ENCODE results near the genes GHRH and LBP.

DNA sequence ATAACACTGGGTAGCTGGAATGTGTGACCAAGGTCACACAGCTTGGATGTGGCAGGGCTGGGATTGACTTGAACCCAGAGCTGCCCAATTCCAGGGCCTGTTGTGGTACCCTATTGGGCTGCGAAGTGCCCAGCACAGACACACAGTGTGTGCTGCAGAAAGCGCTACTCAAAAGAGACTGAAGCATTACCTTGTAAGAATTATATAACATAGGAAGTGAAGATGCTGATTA is 3.6 kb upstream of the SOGA1 start:
- RRBS = no CpG with 5 or more reads among the region's 2 CpGs

DNA sequence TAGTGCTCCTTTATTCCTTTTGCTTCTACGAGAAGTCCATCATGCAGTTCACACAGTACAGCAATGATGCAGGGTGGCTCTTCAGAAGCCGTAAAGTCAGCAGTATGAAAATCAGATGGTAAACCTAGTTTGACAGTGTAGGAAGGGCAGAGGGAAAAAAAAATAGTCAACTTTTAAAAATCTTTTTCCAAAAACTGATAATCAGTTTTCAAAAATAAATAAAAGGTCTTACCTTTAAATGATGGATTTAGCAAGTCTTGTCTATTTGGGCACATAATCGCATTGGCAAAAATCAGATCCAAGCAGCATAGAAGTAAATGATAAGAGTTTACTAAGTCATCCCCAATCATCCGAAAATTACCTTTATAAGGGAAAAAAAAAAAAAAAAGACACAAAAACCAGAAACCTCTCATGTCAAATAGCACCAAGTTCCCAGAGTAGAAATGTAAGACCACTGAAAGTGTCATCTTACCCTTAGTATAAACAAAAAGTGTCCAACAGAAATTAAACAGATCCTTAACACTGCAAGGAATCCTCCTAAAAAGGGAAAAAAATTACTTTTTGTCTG is 29.0 kb downstream of the RBL1 start:
- RRBS = no CpG with 5 or more reads among the region's 4 CpGs

DNA sequence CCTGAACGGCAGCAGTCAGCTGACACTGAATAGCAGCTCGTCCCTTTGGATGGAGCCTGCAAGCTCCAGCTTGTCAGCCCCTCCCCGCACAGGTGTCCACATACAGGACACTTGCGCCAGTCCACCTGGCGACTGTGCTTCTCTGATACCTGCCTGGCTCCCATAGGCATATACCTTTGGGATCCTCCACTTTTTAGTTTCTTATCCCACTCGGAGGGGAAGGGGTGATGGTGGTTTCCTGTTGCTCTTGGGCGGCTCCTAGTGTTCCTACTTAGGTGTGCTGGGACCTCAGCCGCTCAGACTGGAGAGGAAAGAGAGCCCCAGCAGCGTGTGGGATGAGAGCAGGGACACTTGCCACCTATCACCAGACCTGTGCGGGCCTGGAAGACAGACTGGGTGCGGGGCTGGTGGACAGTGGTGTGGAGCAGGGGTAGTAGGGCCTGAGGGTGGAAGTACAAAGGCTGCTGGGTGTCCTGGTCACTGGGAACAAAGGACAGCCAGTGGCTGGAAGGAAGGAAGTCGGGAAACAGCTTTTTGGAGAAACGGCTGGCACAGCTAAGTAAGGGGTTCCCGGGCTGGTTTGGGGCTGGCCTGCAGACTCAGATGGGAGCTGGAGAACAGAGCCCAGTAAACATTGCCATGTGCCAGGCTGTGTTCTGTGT is 18.3 kb downstream of the GHRH start:
- RRBS = no CpG with 5 or more reads among the region's 14 CpGs

DNA sequence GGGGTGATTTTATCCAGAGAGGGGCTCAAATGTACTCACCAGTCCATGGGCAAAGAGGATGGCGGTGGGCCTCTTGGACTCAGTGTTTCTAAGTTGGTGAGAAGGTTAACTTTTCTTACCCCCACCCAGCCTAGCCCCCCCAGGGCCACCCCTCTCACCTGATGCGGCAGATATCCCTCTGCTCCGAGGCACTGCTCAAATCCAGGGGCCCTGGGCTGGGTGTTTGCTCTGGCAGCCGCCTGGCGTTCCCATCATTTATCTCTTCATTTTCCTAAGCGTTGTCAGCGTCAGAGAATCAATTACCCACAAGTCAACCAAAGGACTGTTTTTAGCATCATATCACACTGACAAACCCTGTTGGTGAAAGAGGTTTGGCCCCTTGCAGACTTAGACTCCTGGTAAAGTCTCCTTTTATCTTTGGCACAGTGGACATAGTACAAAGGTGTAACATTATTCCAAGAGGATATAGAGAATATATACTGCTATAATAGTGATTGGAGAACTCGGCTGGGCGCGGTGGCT is at the start of gene GHRH:
GHRH (minus strand) TSS at position 230 of the 522 bp plus-strand sequence.
- RRBS = no CpG with 5 or more reads among the region's 10 CpGs

DNA sequence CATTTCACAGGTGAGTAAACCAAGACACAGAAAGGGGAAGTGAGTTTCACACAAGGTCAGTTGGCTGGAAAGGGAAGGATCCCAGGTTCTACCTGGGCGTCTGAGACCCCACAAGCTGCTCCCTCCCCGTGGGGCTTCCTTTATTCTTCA is 26.4 kb downstream of the MANBAL start:
- RRBS = no CpG with 5 or more reads among the region's 2 CpGs

DNA sequence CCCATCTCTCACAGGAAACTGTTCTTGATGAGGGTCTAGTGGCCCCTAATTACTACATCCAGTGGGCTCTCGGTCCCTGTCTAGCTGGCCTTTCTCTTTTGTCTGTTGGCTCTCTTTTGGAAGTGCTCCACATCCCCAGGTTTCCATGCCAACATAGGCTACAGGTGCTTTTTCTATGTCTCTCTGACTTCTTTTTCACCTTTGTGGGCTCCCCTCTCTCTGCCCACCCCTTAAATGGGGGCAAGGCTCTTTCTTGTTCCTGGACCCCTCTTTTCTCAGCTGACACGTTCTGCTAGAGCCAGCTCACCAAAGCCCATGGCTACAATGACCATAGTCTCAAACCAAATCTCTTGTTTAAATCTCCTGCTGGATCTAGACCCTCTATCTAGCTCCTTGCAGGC is 14.4 kb upstream of the NNAT start:
- RRBS = no CpG with 5 or more reads among the region's 2 CpGs

- RRBS = 44% methylated on average over 4 of the region's 9 CpGs
Observed at GRCh38 chr20:37898119-37898427, 4.9 kb upstream of the VSTM2L start.

- RRBS = no CpG with 5 or more reads among the region's 8 CpGs
Observed at GRCh38 chr20:38067416-38067928, 33.9 kb downstream of the RPRD1B start.

DNA sequence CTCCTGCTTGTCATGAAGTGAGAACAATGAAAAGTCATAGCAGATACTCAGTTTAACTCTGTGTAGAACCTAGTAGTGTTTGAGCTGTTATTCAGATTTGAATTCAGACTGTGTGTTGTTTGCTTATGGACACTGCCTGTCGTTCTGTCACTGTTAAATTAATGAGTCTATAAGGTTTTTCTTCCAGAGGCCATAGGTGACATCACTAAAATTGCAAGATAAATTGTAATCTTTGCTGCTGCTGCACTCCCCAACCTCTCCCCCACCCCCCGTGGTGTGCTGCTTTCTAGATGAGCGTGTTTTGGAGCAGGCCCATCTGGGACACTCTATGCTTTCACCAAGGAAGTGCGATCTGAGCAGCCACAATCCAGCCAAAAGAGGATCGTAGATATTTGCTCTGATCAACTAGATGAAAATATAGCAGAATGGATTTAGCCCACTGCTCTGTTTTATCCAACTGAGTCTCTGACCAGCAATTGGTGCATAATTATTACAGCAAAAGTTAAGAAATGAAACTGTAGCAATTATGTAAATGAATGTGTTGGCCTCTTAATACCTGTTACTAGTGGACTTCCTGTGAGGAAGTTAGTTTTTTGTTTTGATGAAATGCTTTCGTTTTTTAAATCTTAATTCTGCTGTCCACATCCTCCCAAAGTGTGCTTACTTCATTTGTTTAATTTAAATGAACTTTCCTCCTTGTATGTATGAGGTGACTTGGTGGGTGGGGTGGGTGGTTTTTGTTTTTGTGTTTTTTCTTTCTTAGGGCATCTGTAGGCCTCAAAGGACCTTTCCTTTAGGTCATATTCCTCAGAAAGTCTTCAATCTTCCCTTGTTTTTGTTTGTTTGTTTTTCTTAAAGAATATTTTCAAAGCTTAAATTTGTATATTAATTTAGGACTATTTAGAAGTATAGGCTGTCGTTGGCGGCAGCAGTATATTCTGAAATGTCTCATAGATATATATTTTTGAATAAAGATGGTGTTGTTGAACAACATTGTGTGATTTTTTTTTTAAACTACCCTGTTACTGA is 58.1 kb downstream of the RPRD1B start:
- RRBS = no CpG with 5 or more reads among the region's 8 CpGs

GRCh38 chr20:38122942-38123298 is 42.1 kb downstream of the TGM2 start:
- RRBS = no CpG with 5 or more reads among the region's 4 CpGs

GRCh38 chr20:38126943-38127914 is 37.8 kb downstream of the TGM2 start:
- RRBS = no CpG with 5 or more reads among the region's 12 CpGs

DNA sequence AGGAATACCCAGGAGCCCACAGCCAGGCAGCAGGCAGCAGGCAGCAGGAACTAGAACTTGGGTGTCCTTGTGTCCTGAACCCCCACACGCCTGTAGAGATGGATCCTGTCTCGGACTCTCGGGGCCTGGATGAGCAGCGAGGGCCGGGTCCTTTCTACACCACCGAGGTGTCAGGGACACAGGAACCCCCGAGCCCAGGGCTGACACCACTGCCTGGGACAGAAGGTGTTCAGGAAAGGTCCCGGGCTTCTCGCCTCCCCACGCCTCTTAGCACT is 29.6 kb downstream of the TGM2 start:
- RRBS = 94% methylated on average over 3 of the region's 10 CpGs

DNA sequence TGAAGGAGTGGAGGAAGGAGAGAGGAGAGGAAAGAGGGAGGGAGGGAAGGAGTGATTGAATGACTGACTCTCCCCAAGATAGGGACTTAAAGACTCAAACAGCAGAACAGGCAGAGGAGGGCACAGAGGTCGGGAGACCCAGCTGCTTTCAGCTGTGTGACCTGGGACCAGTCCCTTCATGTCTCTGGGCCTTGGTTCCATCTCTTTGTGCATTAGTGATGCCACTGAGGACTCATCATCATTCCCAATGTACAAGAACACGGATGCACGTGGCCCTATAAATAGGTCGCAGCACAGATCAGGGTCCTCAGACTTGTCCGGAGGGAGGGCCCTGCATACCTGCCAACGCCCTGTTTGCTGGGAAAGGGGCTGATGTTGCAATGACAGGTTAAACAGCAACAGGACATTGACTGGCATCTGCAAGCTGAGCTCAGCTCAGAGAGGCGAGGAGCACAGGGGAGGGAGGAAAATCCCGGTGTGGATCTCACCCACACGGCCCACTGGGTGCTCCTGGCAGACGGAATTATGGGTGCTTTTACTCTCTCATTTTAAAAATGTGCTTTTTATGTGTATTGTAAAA is 21.9 kb downstream of the TGM2 start:
- RRBS = 33% methylated on average over 2 of the region's 10 CpGs

- RRBS = 95% methylated on average over 2 of the region's 14 CpGs
Observed at GRCh38 chr20:38155686-38156254, 9.3 kb downstream of the TGM2 start.

GRCh38 chr20:38201314-38201628 is 36.2 kb upstream of the TGM2 start:
- RRBS = no CpG with 5 or more reads among the region's 7 CpGs

- RRBS = no CpG with 5 or more reads among the region's 12 CpGs
Observed at GRCh38 chr20:38245630-38246215, 14.8 kb downstream of the KIAA1755 start.

GRCh38 chr20:38346214-38347277 is at the start of gene LBP:
Gene LBP (plus strand): TSS chr20:38346482.
- RRBS = no CpG with 5 or more reads among the region's 15 CpGs

GRCh38 chr20:38369444-38370026 is 23.3 kb downstream of the LBP start:
- RRBS = no CpG with 5 or more reads among the region's 4 CpGs

- RRBS = no CpG with 5 or more reads among the region's 3 CpGs
Observed at GRCh38 chr20:38395008-38395603, 48.8 kb downstream of the LBP start.

DNA sequence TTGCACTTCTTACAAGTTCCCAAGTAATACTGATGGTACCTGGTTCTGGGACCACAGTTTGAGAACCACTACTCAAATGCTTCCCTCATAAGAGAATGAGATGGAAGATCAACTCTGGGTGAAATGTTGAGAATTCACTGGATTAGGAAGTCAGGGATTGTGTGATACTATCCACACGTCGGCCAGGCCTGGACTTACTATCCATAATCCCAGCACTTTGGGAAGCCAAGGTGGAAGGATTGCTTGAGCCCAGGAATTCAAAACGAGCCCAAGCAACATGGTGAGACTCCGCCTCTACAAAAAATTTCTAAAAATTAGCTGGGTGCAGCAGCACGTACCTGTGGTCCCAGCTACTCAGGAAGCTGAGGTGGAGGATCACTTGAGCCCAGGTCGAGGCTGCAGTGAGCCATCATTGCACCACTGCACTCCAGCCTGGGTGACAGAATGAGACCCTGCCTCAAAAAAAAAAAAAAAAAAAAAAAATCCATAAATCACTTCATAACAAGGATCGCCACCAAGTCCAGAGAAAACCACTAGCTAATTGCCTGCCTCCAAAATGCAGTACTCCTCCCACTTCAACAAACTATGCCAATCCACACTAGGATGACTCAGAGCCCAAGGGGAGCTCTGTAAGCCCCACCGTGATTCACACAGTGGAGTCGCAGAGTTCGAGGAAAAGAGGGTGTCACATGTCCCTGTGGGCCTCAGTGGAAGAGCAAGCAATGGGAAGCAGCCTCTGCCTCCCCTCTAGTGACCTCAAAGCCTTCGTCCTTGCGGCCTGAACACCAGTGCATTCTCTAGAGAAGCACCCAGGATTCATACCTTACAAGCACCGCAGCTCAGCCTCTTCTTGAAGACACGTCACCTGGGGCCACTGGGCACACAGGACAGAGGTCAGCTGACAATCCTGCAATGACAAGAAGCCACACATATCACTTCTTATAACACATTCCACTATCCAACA is 46.8 kb upstream of the RALGAPB start:
- RRBS = no CpG with 5 or more reads among the region's 14 CpGs